T47D (cell line): ENCODE results near the gene BRD3.

GRCh38 chr9:133412722-133413158 lies 5.1 kb downstream of the REXO4 start:
- RRBS = no CpG with 5 or more reads among the region's 16 CpGs

DNA sequence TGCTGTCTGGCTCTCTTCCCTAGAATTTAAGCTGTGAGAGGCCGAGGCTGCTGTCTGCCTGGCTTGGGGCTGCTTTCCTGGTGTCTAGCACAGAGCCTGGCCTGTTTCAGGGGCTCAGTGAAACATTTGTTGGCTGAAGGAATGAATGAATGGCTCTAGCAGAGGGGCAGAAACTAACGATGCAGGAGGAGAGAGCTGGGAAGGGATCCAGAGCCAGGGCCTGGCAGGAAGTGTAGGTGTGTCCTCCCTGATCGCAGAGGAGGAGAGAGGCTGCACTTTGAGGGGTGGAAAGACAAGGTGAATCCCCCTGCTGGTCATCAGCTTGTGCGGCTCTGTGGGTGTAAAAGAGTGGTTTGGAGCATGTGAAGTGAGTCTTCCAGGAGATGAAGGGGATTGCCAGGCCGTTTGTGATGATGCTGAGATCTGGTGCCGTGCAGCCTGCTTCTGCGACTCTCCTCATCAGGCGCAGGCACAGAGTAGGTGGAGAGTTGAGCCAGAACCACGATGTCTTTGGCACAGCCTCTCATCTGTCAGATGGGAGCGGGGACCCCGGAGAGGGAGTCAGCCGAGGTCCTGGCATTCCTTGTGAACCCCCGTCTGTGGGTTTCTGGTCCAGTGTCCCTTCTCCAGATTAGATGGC lies 544 bp upstream of the ADAMTS13 start:
- RRBS = 39% methylated on average over 2 of the region's 13 CpGs

DNA sequence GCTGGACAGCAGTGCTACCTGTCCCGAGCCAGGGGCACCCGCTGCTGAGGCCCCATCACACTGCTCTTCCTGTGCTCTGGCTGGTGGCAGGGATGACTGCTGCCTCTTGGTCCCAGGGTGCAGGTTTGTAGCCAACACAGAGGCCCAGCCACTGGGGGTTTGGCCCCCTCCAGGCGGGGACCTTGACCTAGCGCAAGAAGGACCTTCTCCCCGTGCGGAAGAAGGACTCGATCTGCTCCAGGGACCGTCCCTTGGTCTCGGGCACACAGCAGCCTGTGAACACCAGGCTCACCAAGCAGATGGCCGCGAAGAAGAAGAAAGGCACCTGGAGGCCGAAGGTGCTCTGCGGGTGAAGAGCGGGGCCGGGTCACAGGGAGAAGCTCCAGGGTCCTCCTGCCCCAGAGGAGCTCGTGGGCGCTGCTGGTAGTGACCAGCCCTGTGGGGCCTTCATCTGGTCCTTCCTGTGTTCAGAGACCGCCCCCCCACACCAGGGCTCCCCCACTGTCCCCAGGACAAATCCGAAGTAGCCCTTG lies 7.0 kb downstream of the SLC2A6 start:
- RRBS = no CpG with 5 or more reads among the region's 19 CpGs

DNA sequence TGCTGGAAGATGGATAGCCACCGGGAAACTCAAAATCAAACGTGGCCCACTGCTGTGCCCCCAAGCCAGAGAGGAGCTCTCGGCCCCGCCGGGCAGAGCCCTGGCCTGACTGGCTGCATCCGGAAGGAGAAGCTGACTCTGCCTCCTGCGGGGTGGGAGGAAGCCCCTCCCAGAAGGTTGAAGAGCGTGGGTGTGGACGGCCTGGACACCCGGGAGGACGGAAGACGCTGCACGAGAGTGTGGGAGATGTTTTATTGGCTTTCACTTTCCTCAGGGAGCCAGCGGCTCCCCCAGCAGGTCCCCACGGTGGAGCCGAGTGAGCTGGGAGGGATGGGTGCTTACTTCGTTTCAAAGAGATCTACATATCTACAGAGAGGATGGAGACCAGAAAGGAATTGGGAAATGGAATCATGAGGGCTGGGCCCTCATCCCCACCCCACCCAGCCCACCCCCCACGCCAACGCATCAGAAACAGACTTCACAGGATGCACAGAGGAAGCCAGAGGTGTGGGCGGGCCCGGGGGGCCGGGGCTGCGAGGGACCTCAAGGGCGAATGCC lies 32.3 kb downstream of the FAM163B start:
- RRBS = 29% methylated on average over 10 of the region's 24 CpGs

DNA sequence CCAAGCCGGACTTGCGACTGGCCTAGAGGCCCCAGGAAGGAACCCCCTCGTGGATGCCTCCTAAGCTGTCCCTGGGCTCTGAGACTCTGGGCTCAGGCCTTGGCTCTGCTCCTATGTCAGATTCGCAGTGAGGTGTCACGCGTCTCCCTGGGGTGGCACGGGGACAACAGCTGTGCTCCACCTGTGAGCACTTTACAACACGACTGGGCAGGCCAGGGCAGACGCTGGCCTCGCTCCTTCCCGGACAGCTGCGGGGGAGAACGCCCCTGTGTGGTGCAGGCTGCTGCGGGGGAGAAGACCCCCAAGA lies 36.2 kb downstream of the SARDH start:
- RRBS = no CpG with 5 or more reads among the region's 14 CpGs

DNA sequence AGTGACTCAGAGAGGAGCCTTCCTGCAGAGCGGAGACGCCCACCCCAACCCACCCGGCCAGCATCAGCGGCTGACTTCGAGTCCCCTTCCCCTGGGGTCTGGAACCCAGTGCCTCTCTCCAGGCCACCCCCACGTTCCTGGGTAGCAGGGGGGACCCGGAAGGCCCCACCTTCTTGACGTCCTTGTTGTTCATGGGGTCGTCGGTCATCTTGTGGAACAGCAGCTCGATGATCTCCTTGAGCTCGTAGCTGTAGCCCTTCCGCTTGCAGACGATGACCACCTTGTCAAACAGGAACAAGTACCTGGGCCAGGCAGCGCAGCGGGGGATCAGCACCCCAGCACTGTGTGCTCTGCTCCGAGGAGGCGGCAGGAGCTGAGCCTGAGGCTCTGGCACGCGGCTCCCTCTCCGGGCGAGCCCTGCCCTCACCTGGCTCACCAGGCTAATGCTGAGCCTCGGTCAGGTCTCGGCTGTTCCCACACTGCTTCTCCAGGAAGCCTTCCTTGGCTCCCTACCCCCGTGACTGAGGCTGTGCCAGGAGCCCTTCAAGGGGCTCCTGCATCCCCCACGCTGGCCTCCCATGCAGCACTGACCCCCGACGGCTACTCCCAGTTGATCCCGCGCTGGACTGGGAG lies 50.1 kb upstream of the SARDH start:
- RRBS = 71% methylated on average over 7 of the region's 30 CpGs

DNA sequence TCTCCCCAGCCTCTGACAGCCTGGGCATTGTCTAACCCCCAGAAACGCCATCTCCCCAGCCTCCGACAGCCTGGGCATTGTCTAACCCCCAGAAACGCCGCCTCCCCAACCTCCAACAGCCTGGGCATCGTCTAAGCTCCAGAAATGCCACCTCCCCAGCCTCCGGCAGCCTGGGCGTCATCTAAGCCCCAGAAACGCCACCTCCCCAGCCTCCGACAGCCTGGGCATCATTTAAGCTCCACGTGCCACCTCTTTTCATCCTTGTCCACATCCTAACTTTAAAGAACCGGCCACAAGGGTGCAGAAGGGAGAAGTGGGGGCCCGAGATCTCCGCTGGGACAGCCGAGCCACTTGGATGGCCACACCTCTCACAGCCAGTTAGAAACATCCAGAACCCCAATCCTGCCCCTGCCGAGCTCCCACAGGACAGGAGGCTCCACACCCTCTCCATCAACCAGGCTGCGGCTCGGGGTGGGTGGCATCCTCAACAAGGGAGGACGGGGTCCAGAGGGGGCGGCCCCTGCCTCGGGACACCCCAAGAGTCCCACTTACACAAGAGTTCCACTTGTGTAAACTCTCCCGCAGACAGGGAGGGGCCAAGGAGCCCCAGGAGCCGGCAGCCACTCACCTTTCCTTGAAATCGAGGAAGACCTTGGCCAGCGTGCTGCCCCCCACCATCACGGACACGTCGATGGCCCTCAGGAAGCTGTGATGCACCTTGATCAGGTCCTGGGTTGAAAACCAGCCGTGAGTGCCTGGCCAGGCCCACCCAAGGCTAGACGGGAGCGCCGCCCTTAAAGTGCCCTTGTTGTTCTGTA lies 67.5 kb upstream of the SARDH start:
- RRBS = 93% methylated on average over 4 of the region's 31 CpGs

DNA sequence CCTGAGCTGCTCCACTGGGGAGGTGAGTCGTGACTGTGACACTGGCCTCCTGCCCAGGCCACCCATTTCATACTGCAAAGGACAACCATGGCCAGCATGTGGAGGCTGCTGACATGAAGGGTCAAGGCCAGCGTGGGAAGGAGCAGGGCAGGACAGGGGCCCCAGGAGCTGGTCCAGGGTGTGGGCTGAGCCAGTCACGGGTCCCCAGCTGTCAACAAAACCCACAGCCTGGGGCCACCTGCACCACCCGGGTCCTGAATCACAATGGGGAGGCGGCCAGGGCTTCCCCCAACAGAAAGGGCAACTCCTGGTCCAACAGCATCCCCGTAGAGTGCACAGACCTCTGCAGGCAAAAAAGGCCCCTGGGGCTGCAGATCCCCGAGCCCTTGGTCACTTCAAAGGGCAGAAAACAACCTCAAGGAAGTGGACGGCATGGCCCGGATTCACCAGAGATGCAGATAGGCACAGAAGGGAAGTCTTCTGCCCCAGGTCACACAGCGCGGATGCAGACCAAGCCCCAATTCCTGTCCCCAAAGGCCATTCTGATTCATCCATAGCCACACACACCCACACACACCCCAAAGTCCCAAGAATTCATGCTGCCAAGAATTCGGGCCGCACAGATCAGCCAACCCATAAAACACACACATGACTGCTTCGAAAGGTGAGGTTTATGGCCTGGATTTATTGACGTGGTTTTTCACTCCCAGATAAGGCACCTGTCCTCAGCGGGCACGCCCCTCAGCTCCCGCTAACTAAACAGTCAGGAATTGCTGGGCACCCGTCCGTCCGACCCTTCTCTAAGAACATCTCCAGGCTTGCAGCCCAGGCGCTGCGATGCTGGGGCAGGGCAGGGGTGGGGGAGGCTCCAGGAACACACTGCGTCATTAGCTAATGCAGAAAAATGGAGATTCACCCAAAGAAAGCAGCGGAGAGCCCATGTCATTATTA lies 20.3 kb downstream of the VAV2 start:
- RRBS = no CpG with 5 or more reads among the region's 25 CpGs

DNA sequence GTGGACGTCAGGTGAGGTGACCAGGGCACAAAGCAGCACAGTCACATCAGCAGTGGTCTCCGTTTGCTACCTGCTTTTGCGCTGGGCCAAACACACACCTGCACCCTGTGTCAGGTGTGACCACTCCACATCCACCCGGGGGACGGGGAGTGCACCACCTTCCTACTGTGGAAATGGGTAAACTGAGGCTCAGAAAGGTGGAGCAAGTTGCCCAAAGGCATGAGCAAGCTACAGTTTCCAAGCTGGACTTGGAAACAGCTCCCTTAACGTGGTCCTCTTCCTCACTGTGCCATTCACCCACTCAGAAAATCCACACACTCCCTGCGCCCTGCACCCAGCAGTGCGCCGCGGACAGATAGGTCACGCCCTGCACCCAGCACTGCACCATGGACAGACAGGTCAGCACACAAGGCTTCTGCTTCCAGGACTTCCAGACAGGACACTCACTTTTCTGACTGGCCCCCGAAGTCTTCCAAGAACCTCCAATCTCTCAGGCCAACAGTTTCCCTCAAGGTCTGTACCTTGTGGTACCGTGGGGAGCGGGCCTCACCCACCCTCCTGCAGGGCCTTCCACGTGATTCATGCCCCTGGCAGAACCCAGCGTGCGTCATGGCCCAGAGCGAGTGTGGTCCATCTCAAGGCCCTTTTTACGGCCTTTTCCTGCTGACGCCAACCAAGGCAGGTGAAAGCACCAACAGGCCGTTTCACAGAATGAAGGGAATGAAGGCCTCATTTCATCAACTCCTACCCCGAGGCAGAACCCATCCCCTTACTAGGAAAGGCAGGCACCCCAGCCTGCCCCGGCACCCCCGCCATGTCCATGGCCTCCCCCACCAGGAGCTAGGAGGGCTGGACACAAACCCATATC lies 17.5 kb downstream of the VAV2 start:
- RRBS = no CpG with 5 or more reads among the region's 24 CpGs

DNA sequence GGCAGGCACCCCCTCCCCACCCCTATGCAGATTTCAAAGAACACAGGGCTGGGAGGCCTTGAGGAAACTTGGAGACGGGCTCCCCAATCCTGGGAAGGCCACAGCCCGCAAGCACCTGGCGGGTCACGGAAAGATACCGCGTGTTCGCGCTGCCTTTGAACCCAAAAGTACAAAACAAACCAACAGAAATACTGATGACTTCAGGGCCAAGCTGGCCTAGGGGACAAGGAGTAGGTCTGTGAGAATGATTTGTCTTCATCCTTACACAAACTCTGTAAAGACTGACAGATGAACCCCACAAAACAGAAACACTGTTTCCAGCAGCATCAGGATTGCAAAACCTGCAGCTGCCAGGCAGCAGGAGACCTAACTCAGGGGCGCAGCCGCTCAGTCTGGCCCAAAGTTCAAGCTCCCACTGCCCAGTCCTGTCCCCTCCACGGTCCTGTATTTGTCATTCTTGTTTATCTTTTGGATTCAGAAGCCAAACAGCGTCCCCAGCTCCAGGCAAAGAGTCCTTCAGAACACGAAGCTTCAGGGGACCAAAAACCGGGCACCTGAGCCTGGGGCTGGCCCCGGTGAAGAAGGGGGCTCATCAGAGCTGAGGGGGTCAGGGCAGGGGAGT lies 13.7 kb downstream of the VAV2 start:
- RRBS = 95% methylated on average over 1 of the region's 15 CpGs

- RRBS = no CpG with 5 or more reads among the region's 20 CpGs
Observed at GRCh38 chr9:133989507-133990120, 2.5 kb downstream of the VAV2 start.

DNA sequence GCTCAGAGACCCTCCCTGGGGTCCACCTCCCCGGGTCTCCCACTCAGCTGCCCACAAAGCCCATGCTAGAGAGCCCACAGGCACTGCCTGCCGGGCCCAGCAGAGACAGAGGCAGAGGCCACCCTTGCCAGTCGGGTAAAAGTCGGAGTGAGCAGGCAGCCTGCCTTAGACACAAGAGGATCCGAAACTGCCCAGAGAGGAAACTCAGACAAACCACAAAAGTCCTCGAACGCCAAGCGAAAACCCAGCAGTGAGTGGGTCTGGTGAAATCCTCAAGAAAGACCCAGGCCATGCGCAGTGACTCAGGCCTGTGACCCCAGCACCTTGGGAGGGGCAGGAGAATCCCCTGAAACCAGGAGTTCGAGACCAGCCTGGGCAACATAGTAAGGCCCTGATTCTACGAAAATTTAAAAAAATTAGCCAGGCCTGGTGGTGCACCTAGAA lies 7.8 kb downstream of the BRD3 start:
- RRBS = 58% methylated on average over 2 of the region's 11 CpGs

- RRBS = 1% methylated on average over 79 of the region's 126 CpGs
Observed at GRCh38 chr9:134067887-134068614, at the start of gene BRD3. Gene BRD3 (minus strand): TSS chr9:134068026.

- RRBS = no CpG with 5 or more reads among the region's 11 CpGs
Observed at GRCh38 chr9:134186523-134186706, 50.5 kb downstream of the WDR5 start.

GRCh38 chr9:134186707-134187702 lies 51.1 kb downstream of the WDR5 start:
- RRBS = no CpG with 5 or more reads among the region's 23 CpGs

- RRBS = no CpG with 5 or more reads among the region's 19 CpGs
Observed at GRCh38 chr9:134204881-134205668, 69.2 kb downstream of the WDR5 start.

- RRBS = no CpG with 5 or more reads among the region's 10 CpGs
Observed at GRCh38 chr9:134217378-134218160, 81.7 kb downstream of the WDR5 start.

DNA sequence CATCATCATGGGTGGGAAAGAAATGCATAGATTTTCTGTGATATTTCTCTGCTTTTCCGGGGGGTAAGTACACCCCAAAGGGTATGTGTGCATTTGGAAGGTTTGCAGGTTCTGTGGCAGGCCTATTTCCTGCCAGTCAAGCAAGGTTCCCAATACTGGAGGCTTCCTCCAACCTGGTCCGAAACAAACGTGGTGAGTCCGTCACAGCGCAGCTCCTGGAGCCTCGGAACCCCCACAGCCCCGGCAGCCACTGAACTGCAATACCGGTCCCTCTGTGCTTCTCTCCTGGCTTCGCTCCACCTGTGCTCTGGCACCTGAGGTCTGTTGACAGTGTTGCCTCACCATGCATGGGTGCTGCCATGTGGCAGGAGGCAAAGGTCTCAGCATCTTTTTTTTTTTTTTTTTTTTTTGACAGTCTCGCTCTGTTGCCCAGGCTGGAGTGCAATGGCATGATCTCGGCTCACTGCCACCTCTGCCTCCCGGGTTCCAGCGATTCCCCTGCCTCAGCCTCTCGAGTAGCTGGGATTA lies 85.4 kb downstream of the WDR5 start:
- RRBS = no CpG with 5 or more reads among the region's 14 CpGs

DNA sequence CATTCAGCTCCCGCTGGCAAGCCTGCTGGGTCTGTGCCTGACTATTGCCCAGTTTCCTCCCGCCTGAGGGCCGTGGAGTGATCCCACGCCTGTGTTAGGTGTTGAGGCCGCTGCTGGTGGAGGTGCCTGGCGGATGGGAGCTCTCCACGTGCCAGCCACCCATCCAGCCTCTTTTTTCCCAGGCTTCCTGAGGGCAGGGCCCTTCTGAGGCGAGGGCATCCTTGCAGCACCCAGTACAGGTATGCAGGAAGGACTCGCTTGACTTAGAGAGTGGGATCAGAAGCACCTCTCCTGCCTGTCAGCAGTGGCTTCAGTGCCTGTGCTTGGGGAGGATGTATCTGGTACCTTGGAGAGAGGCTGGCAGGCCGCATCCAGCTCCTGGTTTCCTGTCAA lies 7.8 kb downstream of the RXRA start:
- RRBS = no CpG with 5 or more reads among the region's 10 CpGs

- RRBS = no CpG with 5 or more reads among the region's 6 CpGs
Observed at GRCh38 chr9:134334970-134335648, 8.9 kb downstream of the RXRA start.